Metastatic Lung Carcinoma in the Adrenal Gland (tissue), 1 donor: ENCODE measurements around a stretch of chr11.

- PRO-cap, result no peak
Observed at GRCh38 chr11:33868773-33869321, 23.0 kb downstream of the LMO2 start.

DNA sequence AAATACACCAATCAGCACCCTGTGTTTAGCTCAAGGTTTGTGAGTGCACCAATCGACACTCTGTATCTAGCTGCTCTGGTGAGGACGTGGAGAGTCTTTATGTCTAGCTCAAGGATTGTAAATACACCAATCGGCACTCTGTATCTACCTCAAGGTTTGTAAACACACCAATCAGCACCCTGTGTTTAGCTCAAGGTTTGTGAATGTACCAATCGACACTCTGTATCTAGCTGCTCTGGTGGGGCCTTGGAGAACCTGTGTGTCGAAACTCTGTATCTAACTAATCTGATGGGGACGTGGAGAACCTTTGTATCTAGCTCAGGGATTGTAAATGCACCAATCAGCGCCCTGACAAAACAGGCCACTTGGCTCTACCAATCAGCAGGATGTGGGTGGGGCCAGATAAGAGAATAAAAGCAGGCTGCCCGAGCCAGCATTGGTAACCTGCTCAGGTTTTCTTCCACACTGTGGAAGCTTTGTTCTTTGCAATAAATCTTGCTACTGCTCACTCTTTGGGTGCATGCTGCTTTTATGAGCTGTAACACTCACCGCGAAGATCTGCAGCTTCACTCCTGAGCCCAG lies 60.7 kb upstream of the CAPRIN1 start:
- PRO-cap, result no peak

DNA sequence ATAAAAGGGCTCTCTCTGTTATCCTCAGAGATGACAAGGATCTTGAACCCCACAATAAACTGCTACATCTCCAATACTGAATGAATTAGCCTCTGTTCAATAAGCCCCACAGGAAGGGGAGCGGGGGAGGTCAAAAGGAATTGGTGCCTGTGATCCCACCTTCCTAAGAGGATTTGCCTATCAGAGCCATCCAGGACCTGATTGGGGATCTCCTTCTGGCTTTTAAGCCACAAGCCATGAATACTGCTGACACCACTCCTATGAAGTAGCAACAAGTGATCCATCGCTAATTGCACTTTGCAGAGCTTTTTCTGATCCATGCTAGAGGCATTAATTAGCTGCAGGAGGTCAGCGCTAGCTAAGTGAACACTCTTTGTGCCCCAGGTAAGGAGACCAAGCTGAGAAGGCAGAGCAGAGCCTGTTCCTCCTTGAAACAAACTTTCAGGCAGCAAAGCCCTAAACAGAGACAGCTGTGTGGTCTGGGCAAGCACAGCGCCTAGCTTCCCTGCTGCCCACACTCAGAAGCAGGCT lies 122.3 kb downstream of the ABTB2 start:
- PRO-cap, result no peak

DNA sequence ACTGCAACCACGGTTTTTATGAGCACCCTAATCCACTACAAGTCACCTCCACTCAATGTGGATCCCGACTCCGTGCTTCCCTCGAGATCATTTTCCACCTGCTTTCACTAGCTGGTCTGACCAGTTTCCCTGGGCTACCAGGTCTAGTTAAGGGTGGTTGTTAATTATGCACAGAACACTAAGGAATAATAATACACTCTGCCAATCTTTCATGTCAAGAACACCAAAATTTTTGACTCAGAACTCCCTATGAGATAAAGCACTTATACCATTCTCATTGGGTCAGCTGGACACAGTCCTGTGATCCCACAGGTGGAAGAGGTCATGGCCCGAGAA lies 82.3 kb downstream of the ABTB2 start:
- PRO-cap, result no peak

DNA sequence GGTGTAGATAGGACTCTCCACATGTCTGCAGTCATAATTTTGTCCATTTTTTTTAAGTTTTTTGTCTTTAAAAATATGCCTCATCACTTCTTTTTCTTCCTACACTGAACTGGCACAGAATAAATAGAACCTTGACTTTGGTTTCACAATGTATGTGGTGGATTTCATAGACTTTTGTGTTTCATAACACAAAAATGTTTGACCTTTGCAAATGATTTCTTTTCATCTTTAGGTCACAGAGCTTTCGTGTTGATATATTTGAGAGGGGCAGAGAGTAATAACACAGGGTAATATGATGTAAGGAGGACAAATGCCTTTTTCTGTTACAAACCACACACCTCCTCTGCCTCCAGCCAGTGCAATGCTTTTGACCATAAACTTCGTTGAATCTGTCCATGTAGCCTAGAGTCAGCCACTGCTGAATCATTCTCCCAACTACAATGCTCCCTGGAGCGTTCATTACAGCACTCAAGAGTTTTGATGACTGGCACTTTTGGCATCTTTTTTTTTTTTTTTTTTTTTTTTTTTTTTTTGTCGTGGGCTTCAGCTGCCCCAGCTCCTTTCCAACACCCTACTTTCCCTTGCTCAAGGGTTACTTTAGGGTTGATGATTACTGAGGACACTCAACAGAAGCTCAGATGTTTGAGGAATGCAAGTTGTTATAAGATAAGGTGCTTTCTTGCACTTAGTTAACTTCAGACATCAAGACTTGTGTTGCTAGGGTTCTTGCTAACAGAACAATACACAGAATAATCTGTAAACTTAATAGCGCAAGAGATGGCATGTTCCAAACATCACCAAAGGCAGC lies 11.4 kb upstream of the CAT start:
- PRO-cap, result no peak

GRCh38 chr11:34583850-34584175 lies 37.1 kb upstream of the EHF start:
- PRO-cap, result no peak

DNA sequence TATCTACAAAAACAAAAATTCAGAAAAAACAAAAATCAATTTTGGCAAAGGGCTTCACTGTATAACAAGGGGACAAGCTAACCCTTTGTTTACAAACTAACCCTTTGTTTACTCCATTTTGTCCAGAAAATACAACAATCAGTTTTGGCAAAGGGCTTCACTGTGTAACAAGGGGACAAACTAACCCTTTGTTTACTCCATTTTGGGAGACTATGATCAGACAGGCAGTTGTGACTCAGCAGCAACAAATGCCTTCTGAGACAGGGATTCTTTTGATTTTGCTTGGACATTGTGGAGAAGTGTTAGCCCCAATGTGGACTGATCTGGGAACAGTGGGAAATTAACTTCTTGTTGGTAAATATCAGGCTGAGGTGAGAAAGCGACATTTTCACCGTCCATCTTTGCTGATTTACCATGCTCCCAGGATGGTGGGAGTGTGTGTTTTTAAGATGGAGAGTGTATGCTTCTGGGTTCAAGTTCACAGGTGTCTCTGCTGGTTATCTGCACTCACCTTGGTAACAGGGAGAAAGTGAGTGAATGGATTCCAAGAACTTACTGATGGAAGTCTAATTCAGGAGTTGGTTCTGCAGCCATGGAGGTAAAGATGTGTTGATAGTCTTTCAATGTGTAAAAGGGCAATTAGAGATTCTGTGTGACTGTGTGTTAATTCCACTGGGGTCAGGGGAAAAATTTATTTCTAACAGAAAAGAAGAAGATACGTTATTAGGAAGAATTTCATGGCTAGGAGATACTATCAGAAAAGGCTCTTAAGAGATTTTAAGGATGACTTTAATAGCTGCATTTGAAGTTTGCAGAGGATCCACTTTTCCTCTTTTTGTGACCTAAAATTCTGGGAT lies 1.2 kb downstream of the EHF start:
- PRO-cap, result no peak

GRCh38 chr11:34624024-34624468 lies 3.2 kb downstream of the EHF start:
- PRO-cap, result bidirectional peak, plus-strand start at chr11:34624346, minus-strand start at chr11:34624355

- PRO-cap, result unidirectional peak, plus-strand start at chr11:34630769
Observed at GRCh38 chr11:34630612-34630974, 9.7 kb downstream of the EHF start.

- PRO-cap, result no peak
Observed at GRCh38 chr11:34757244-34757629, 136.3 kb downstream of the EHF start.

- PRO-cap, result no peak
Observed at GRCh38 chr11:34850408-34850892, 65.7 kb downstream of the APIP start.

- PRO-cap, result no peak
Observed at GRCh38 chr11:35040028-35041161, 98.6 kb upstream of the CD44 start.

- PRO-cap, result no peak
Observed at GRCh38 chr11:35077507-35078677, 61.1 kb upstream of the CD44 start.

DNA sequence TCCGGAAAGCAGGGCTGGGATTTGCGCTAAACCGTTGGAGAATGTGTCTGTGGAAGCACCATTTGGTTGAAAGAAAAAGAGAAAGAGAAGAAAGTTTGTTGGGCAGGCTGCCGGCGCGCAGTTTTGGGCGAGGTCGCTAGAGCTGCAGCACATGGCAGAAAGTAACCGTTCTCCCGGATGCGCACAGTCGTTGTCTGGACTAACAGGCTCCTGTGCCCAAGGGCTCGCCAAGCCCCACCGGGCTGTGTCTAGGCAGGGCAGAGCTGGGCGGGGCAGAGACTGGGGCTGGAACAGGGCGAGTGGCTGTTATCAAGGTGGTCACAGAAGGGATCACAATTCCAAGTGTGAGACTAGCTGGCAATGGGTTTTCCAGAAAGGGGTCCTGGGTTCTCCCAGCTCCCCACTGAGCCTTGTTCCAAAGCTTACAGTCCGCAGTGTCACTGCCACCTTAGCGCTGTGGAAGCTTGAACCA lies 567 bp downstream of the CD44 start:
- PRO-cap, result unidirectional peak, minus-strand start at position 192 of the sequence

DNA sequence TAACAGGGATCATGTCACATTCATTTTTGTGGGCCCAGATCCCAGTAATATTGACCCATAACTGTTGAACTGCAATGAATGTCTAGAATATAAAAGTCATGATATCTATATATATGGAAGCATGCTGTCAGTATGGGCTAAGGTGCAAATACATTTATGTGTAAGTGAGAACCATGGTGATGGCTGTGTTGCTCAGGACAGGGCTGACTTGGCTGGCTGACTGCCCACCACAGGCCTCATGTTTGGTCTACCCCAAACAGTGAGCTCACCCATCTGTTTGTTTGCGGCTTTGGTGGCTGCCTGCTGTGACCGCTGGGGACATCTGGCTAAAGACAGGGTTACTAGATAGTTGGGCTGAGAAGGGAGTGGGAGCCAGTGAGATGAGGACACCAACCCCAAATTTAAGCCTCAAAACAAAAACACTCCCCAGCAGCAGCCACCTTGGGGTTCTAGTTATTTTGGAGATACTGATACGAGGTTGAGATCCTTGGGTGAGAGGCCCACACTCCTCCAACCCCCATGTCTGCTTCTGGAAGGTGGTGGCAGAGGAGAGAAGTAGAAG lies 6.3 kb downstream of the CD44 start:
- PRO-cap, result no peak

- PRO-cap, result no peak
Observed at GRCh38 chr11:35153866-35154291, 14.9 kb downstream of the CD44 start.

DNA sequence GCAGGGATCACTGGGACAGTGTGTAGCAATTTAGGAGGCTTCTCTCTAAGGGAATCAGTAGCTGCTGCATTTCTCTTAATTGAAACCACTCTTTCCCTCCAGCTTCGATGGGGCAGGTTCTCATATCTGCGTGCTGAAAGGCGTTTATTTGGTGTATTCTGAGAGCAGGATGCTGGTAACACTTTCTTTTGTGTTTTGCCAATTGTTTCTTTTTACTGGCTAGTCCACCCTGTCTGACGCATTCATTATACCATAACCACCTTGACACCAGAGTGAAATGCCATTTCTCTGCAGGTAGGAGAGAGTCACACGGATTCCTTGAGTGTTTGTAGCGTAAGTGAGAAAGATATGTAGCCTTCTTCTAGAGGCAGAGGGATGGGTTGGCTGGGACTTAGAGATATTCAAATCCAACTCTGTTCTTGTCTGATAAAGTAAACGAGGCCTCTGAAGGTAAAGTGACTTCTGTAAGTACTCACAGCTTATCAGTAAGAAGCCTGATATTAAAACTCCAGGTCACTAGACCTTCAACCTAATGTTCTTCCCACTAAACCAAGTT lies 21.3 kb downstream of the CD44 start:
- PRO-cap, result no peak

GRCh38 chr11:35207458-35207722 lies 68.4 kb downstream of the CD44 start:
- PRO-cap, result no peak

DNA sequence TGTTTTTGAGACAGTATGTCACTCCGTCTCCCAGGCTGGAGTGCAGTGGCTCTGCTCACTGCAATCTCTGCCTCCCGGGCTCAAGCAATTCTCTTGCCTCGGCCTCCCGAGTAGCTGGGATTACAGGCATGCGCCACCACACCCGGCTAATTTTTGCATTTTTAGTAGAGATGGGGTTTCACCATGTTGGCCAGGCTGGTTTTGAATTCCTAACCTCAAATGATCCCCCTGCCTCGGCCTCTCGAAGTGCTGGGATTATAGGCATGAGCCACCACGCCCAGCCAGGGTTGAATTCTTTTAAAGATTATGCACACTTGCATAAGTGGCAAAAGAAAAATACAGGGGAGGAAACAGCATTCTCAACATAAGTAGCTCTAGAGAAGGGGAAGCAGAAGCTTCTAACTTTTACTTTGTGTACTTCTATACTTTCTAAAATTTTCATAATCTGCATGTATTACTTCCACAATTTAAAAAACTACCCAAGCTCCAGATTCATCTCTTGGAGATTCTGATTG lies 108.1 kb downstream of the SLC1A2 start:
- PRO-cap, result no peak

DNA sequence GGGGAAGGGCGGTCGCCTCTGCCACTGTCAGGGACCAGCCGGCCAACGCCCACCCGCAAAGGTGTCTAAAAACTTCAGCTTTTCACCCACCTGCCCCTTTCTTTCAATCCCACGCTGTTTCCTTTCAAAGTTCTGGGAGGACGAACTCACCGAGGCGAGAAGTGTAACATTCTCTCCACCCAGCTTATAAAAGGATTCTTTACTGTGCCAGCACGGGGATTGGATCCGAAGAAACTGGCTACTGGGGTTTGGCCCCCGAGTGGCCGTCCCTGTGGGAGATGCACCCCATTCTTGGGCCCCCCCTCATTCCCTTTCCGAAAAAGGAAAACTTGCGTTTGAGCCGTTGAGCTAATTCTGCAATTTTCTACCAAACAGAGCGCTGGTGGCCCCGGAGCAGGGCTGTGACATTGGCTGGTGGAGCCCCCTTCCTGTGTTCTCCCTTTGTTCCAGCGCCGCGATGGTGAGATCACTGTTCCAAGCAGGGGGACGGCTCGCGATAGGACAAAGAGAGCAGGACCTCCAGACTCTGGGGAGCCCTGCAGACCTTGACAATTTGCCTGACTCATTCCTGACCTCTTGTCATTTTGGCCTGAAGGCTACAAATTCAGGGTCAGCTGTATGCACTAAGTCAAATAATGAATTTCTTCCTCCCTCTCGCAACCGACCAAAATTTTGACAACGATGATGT lies 1.9 kb downstream of the FJX1 start:
- PRO-cap, result no peak